GM19240 (cell line): Measurements from ENCODE around the genes UHRF1 and MICOS13.

DNA sequence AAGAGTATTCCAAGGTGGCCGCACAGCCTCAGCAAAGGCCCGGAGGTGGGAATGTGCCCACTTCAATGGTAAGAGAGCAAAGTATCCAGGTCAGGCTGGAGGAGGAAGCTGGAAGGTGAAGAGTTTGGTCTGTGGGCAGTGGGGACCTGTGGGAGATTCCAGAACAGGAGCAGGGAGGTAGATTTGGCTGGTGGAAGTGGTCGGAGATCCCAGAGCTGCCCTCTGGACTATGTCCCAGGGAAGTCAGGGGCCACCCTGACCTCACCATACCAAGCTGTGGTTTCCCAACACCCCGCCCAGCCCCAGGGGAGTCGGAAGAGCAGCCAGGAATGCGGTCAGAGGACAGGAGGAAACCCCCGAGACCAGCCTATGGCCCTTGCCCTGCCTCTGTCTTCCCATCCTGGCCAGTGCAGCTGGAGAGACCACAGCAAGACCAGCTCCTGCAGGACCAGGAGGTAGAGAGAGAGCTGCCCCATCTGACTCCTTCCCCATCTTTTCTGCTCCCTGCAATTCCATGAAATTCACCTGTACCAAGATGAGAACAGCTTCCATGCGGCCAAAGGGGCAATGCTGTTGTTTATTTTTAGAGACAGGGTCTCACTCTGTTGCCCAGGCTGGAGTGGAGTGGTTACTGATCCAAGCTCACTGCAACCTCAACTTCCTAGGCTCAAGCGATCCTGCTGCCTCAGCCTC lies 3.3 kb upstream of the PLIN4 start:
- RRBS: no CpG with 5 or more reads among the region's 9 CpGs

- RRBS: no CpG with 5 or more reads among the region's 18 CpGs
Measured at GRCh38 chr19:4557802-4558224, 1.7 kb downstream of the SEMA6B start.

GRCh38 chr19:4596160-4596607 lies 36.7 kb upstream of the SEMA6B start:
- RRBS: 71% methylated on average over 8 of the region's 17 CpGs

DNA sequence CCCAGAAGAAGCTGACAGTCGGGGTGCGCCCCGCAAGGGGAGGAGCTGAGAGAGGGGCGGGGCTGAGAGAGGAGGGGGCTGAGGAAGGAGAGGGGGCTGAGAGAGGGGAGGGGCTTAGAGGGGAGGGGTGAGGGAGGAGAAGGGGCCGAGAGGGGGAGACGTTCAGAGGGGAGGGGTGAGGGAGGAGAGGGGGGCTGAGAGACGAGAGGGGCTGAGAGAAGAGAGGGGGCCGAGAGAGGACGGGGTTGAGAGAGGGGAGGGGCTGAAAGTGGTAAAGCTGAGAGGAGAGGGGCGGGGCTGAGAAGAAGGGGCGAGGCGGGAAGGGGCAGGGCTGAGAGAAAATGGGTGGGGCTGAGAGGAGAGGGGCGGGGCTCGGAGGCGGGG lies 38.3 kb upstream of the SEMA6B start:
- RRBS: no CpG with 5 or more reads among the region's 15 CpGs

GRCh38 chr19:4654279-4655360 lies 15.3 kb downstream of the TNFAIP8L1 start:
- RRBS: no CpG with 5 or more reads among the region's 31 CpGs

DNA sequence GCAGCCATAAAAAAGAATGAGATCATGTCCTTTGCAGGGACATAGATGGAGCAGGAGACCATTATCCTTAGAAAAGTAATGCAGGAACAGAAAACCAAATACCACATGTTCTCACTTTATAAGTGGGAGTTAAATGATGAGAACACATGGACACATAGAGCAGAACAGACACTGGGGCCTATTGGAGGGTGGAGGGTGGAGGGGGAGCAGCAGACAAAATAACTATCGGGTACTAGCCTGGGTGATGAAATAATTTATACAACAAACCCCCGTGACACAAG lies 15.1 kb downstream of the DPP9 start:
- RRBS: no CpG with 5 or more reads among the region's 2 CpGs

DNA sequence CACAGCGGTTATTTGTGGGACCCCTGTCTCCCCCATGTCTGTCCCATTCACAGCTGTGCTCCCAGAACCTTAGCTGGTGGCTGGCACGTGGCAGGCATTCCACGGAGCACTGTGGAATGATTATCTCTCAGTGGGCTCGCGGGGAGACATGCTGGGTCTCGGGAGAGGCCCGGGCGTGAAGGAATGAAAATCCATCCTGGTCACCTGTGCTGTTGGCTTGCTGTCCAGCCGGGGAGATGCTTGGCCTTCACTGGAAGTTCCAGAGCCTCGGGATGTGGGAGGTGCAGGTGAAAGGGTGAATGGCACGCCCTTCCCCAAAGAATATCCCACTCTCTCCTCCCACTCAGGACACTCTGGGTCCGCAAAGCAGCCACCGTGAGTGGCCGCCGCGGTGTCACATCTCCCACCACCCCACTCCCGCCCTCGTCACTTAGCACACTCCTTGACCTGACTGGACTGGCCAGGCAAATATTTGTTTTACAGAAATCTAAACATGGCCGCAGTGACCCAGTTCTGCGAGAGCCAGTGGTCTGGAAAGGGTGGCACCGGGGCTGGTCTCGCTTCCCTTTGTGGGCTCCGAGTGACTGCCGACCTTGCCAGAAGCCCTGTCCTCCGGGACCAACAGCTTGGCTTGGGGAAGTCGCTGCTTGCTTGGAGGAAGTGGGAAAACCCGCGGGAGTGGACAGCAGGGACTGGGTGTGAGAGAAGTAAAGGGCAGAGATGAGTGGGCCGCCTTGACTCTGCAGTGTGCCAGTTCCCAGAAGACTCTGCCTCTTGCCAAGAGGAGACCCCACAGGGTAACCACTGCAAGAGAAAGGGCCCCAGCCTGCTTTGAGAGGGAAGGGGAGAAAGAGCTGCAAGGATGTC lies 7.9 kb downstream of the DPP9 start:
- RRBS: 89% methylated on average over 8 of the region's 29 CpGs

- RRBS: 5% methylated on average over 5 of the region's 20 CpGs
Measured at GRCh38 chr19:4723577-4723707, 200 bp downstream of the DPP9 start.

DNA sequence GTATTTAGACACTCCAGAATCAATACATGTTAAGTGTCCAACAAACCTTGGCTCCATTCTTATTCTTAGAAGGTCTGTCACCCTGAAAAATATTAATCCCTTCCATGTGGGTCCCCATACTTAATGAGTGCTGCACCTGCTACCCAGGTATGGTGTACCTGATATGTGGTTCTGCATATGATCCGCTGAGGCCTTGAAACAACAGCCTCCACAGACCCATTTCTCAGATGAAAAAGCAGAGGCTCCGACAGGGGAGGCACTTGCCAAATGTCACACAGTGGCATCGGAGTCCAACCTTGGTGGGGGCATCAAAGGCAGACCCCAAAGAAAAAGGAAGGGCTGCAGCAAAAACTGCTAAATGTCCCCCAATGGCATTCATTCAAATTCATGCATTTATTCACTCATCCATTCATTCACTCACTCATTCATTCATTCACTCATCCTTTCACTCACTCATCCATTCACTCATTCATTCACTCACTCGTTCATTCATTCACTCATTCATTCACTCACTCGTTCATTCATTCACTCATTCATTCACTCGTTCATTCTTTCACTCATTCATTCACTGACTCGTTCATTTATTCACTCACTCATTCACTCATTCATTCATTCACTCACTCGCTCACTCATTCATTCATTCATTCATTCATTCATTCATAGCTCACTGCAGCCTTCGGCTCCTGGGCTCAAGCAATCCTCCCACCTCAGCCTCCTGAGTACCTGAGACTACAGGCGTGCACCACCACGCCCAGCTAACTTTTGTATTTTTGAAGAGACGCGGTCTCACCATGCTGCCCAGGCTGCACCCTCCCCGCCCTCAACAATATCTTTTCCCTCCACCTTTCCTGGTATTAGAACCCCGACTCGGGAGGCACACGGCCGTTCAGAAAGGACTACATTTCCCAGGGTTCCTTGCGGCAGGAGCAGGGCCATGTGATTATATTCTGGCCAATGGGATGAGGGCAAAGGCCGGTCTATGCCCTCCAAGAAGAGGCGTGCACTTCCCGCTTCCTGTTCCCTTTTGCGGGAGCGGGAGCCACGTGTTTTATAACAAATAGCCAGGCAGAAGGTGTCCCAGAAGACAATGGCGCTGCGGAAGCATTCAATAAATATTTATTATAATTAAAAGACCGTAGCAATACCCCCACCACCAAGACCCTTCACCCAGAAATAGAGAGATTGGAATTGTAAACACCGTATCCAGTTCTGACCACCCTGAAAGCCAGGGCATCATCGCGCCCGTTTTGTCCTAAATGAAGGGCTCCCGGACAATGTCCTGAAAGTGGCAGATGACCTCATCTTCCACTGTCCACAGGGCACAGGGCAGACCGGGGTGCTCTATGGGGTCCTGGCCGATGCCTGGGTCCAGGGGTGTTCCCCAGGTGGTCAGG lies 16.2 kb downstream of the TICAM1 start:
- RRBS: no CpG with 5 or more reads among the region's 35 CpGs

- RRBS: 95% methylated on average over 4 of the region's 15 CpGs
Measured at GRCh38 chr19:4860952-4861767, 6.3 kb downstream of the PLIN3 start.

- RRBS: 2% methylated on average over 19 of the region's 77 CpGs
Measured at GRCh38 chr19:4908369-4909646, at the start of gene UHRF1. TSS of gene UHRF1 (plus strand) at chr19:4909501.

DNA sequence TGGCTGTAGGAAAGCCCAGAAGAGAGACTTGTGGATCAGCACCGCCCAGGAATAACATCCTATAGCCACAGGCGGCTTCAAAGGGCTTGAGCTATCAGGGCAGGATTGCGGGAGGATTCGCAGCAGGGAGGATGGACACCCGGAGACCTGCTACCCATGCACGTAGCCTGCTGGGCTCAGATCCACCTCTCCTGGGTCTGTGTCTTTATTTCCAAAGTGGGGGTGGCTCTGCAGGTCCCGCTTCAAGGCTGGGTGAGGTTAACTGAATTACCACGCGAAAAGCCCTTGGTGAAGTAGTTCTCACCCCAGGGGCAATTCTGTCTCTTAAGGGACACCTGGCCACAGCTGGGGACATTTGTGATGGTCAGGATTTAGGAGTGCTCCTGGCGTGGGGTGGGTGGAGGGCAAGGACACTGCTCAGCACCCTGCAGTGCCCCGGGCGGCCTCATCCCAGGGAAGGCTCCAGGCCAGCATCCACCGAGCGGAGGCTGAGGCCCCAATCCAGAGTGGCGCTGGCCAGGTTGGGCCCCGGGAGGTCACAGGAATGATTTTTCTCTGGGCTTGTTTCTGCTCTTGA lies 14.9 kb downstream of the KDM4B start:
- RRBS: over 99% methylated on average over 4 of the region's 16 CpGs

DNA sequence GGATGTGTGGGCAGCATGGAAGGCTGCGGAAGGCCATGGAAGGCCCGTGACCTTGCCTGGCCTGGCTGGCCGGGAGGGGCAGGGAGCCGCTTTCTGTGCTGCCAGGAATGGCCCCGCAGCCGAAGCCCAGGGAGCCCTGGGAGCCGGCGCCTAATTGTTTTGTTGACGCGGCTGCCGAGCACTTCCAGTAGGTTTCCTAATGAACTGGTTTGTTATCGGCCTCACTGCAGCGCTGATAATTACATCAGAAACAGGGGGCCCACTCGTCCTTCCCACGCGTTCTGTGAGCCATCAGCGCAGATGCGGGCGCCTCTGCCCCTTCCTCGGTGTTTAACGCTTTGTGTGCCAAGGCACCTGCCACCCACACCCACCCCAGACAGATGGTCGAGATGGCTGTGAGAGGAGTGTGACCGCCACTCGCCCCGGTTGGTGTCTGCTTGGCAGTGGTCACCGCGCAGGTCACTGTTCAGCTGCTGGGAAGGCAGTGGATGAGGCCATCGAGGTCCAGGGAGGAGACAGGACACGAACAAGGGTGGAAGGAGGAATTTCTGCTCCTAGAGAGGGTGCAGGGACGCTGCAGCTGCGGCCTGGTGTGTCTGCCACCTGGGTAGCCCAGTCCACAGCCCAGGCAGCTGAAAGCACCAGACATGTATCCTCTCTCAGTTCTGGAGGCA lies 124.5 kb downstream of the KDM4B start:
- RRBS: 98% methylated on average over 5 of the region's 31 CpGs

DNA sequence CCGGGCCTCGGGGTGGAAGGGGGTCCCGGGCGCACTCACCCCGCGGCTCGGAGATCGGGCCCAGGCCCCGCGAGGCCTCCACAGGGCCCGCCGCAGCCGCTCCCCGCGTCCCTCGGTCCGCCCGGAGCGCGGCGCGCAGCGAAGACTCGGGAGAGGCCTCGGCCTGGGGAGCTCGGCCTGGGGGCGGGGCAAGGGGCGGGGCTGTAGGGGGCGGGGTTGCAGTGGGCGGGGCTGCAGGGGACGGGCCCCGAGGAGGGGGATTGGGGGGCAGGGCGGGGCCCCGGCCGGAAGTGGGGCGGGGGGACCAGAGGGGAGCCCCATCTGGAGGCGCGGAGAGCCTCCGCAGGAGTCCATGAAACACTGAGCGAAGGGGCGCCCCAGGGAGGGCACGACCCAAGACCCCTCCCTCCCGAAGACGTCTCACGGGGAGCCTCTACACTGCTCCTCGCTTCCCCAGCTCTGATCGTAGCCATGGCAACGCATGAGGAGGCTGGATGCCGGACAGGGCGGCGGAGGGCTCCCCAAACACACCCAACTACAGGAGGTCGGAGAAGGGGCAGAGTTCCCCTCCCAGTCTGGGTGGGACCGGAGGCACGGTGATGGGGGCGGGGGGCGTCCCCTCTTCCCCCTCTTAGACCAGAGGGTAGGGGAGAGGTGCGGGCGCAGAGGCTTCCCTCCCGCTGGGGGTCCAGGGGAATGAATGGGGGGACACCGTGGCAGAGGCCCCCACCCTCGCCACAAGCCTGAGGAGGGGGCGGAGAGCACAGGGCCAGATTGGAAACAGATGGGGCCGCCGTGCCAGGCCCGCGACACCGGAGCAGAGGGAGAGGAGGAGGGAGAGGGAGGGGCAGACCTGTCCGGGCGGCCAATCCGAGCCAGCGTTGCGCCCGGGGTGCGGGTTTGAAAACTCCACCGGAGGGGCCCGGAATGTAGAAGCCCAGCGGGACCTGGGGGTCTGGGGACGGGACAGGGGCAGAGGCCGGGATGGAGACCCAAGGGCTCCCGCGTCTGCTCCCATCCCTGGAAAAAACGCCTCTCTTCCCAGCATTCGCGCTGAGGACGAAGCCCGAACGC lies 47.2 kb downstream of the PTPRS start:
- RRBS: 5% methylated on average over 23 of the region's 87 CpGs

DNA sequence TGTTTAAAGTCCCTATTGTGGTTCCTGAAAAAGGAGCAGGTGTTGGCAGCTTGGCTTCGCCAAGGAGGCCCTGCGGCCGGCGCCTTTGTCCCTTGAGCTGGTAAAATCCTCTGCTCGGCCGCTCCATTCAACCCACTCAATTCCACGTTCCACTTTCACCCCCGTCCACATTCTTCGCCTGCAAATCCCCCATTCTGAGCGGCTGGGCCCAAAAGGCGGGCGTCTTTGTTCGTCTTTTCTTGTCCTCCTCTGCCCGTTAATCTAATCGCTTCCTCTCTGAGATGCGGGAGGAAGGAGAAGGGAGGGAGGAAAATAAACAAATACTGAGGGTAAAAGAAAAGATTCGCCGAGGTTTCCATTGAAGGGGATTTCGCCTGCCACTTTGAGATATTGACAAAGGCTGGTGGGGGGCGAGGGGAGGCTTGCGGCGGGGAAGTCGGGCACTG lies 37.5 kb downstream of the ZNRF4 start:
- RRBS: no CpG with 5 or more reads among the region's 23 CpGs

- RRBS: no CpG with 5 or more reads among the region's 13 CpGs
Measured at GRCh38 chr19:5679732-5680046, 627 bp downstream of the MICOS13 start.

GRCh38 chr19:5680047-5680727 lies at the start of gene MICOS13:
TSS of gene MICOS13 (minus strand) at chr19:5680516.
- RRBS: 2% methylated on average over 3 of the region's 53 CpGs

DNA sequence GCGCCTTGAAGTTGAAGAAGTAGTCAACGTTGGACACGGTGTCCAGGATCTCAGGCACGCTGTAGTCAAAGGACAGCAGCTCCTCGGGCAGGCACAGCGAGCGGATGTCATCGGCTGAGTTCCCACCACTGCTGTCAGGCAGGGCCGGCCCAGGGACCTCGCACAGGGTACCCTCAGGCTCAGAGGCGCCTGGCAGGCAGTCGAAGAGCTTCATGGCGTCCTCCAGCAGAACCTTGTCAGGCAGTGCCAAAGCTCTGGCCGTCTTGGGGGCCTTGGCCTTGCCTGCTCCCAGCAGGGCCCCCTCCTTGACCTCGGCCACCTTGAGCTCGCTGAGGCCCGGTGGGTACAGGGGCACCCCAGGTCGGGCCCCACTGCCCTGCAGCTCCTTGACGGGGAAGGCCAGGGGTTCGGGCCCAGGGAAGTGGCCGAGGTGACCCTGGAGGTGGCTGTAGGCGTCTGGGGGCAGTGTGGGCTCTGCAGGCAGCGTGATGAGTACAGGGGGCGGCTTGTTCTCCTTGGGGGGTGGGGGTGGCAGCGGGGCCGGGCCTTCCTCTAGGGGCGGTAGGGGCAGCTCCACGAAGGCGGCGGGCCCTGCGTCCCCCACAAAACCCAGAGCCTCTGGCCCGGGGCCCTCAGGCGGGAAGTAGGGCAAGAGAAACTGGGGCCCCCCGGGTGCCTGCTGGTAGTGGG lies 1.2 kb downstream of the PRR22 start:
- RRBS: 73% methylated on average over 7 of the region's 34 CpGs

DNA sequence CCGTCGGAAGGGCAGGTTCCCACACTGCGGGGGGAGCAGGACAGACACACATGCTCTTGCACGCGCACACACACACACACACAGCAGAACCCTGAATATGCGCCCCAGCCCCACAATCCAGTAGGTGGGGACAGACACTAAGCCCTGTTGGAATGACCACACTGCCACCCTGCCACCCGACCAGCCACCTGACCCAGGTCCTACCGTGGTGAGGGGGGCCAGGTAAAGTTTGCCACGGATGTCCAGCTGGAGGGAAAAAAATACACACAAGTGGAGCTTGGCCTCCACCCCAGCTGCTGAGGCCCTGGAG lies 2.9 kb downstream of the DUS3L start:
- RRBS: no CpG with 5 or more reads among the region's 9 CpGs

DNA sequence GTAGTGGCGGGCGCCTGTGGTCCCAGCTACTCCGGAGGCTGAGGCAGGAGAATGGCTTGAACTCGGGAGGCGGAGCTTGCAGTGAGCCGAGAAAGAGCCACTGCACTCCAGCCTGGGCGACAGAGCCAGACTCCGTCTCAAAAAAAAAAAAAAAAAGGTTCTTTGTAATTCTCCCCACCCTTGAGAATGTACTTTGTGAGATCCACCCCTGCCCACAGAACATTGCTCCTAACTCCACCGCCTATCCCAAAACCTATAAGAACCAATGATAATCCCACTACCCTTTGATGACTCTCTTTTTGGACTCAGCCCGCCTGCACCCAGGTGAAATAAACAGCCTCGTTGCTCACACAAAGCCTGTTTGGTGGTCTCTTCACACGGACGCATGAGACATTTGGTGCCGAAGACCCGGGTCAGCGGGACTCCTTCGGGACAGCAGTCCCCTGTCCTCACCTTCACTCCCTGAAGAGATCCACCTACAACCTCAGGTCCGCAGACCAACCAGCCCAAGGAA lies 7.8 kb upstream of the FUT6 start:
- RRBS: no CpG with 5 or more reads among the region's 18 CpGs